SP-49 (cell line): Measurements from ENCODE around the genes CHRNE and PFN1.

- PRO-cap: no peak
These were observed at the start of gene CHRNE for GRCh38 chr17:4902804-4904041. Gene CHRNE (minus strand): TSS chr17:4903098.

DNA sequence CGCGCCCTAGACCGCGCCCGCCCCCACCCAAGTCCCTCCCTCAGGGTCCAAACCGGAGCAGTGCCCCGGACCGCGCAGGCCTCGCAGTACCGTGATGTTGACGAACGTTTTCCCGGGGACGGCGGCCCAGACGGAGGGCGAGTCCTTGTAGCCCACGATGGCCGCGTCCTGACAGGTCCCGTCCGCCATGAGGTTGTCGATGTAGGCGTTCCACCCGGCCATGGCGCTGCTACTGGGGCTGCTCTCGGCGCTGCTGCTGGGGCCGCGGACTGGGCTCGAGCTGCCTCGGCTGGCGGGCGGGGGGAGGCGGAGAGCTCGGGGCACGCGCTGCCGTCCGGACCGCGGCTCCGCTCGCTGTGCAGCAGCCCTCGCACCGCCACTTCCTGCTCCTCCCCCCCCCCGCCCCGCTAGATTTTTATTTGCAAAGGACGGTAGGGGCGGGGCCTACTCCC is at the start of gene PFN1:
TSS of gene PFN1 (minus strand) at position 358 of the 452 bp plus-strand sequence.
- PRO-cap: bidirectional peak, plus-strand start outside the sequence, minus-strand start at position 389 of the sequence

- PRO-cap: no peak
These were observed 579 bp downstream of the ENO3 start for GRCh38 chr17:4951462-4951934.

DNA sequence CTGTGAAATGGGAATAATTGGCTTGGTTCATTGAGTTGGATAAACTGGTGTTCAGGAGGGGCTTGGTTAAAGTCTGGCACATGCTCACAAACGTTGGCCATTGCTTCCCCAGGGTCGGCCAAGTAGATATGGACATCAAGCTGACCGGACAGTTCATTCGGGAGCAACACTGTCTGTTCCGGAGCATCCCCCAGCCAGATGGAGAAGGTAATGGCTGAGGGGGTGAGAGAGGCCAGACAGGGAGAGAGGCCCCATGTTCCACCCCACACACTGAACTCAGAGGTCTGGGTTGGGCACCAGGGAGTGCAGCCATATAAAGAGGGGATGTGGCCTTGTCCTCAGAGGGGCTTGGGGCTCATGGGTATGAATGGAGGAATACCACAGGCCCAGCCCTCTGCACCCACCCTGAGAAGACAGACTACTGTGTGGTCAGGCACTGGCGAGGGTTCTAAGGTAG is 16.9 kb downstream of the KIF1C start:
- PRO-cap: no peak

- PRO-cap: no peak
These were observed 13.0 kb downstream of the SLC52A1 start for GRCh38 chr17:5021954-5022801.

DNA sequence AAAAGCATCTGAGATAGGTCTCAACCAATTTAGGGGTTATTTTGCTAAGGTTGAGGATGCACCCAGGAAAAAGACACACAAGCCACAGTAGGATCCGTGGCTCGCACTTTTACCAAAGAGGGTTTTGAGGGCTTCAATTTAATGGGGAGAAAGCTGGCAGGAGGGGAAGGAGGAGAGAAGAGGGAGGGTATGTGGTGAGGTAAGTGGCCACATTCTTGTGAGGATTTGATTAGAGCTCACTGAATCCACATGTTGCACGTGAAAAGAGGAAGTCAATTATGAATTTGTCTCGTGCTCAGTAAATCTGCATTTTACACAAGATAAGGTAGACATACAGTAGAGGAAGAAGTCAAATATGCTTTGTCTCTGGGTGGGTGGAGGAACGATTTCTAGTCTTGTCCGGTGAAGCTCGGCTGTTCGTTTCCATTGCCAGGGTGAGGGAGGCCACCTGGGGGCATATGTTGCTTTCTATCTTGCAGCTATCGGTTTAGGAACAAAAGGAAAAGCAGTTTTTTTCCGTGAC is 876 bp downstream of the ZNF232 start:
- PRO-cap: unidirectional peak, plus-strand start at position 352 of the sequence

- PRO-cap: unidirectional peak, plus-strand start at chr17:5210325
These were observed 18.4 kb upstream of the ZNF594 start for GRCh38 chr17:5210023-5210469.

- PRO-cap: no peak
These were observed 20.3 kb upstream of the SCIMP start for GRCh38 chr17:5254882-5255515.

GRCh38 chr17:5331801-5332261 is 49.7 kb downstream of the RABEP1 start:
- PRO-cap: no peak

DNA sequence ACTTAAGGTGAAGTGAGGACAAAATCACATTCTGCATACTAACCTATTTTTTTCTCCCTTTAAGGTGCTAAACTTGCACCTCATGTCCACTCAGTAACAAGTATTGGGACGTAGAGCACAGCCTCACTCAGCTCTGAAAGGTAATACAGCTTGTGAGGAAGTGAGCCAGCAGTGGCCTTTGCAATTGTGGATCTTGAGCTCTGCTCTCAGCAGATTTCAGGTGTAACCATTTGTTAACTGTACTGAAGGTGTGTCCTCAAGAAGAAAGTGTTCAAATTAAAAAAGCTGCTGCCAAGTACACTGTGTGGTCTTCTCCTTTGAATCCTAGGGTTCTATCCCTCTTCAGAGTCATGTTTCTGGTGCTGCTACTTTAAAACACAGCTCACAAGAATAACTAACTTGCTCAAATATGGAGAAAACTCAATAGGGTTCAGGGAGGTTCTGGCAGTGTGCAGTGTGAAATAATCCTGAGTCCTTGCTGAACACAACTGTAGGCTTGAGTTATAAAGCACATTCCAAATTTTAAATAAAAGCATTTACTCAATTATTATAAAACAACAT is 33.9 kb downstream of the NUP88 start:
- PRO-cap: no peak

- PRO-cap: no peak
These were observed 120.2 kb downstream of the WSCD1 start for GRCh38 chr17:6190310-6190930.

- PRO-cap: no peak
These were observed 48.7 kb downstream of the PITPNM3 start for GRCh38 chr17:6507585-6508049.

DNA sequence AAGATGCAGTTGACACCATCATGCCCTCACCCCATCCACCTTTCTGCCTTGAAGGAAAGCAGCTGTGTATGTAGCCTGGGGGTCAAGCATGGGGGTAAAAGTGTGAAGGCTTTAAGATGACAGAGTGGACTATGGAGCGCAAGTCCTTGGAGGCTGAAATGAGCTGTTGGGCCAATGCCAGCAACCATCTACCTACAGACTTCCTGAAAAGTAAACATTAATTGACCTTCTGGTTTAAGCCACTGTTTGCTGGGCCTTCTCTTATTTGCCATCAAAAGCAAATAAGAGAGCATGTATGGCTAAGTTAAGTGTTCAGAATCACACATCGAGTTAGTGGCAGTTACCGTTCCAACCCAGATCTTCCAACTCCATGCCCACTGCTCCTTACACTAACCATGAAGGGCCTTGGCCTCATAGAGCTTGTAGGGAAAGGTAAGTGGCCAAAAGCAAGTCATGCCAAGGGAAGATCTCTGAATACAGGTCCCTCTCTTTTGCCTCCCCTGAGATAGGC is 30.0 kb downstream of the SLC13A5 start:
- PRO-cap: no peak

DNA sequence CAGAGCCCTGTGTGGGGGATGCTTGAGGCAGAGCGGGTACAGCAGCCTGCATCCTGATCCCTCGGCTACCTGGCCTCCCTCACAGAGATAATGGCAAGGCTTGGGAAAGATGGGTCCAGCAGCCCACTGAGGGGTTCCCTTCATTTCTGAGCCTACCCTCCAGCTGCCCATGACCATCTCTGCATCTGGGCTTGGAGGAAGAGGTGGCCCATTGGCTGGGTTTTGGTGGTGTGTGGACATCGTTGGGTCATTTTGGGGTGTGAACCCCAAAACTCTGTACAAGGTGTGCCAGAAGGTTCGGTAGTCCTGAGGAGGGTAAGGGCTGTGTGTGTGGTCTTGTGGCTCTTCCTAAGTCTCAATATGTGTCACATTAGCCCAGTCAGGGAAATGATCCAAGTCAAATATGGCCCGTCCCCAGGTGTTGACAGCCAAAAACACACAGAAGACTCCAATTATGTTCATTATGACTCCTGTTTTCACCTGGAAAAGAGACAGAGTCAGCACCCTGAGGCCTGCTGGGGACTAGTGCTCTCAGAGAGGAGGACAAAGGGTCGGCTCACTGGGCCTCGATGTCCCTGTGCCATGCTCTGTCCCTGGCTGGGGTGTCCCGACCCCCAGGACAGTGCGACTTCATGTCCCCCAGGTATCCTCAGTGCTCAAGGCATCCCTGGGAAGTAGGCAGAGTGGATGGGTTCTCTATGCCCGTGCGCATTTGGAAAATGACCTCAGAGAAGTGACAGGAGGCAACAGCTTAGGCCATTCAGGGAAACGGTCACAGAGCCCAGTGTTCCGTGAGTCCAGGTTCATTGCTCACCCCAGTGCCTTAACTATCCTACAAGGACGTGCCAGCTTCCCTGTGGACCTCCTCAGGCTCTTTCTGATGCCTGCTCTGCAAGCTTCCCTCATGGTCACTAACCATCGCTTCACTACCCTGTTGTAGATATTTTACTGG is 27.0 kb downstream of the SLC13A5 start:
- PRO-cap: no peak

DNA sequence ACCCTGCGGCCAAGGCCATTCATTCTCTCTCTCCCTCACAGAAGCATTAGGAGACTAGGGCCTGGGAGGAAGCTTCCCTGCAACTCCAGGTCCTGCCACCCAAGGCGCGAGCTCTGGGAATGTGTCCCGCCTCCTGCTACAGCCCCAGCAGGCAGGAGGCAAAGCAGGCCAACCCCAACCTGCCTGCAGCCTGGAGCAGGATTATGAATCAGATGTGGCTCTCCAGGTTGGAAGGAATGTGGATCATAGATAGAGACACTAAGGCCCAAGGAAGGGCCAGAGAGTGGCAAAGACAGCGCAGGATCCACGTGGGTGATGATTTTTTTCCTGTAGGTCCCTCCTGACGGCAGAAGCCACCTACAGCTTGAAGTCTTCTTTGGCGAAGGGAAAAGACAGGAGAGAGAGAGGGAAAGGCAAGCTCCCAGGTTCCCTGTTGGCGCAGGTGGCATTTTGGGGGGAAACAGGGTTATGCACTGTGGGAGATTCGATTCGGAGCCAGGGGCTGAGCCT is 694 bp downstream of the SLC13A5 start:
- PRO-cap: no peak

DNA sequence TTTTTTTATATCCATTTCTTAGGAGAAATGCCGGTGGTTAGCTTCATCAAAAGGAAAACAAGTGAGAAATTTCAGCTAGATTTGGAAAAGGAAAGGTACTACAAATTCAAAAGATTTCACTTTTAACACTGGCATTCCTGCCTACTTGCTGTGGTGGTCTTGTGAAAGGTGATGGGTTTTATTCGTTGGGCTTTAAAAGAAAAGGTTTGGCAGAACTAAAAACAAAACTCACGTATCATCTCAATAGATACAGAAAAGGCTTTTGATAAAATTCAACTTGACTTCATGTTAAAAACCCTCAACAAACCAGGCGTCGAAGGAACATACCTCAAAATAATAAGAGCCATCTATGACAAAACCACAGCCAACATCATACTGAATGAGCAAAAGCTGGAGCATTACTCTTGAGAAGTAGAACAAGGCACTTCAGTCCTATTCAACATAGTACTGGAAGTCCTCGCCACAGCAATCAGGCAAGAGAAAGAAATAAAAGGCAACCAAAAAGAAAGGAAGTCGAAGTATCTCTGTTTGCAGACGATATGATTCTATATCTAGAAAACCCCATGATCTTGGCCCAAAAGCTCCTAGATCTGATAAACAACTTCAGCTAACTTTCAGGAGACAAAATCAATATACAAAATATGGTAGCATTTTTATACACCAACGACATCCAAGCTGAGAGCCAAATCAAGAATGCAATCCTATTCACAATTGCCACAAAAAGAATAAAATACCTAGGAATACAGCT is 2.8 kb upstream of the FBXO39 start:
- PRO-cap: no peak

- PRO-cap: no peak
These were observed 1.2 kb downstream of the SLC16A11 start for GRCh38 chr17:7042545-7043268.

DNA sequence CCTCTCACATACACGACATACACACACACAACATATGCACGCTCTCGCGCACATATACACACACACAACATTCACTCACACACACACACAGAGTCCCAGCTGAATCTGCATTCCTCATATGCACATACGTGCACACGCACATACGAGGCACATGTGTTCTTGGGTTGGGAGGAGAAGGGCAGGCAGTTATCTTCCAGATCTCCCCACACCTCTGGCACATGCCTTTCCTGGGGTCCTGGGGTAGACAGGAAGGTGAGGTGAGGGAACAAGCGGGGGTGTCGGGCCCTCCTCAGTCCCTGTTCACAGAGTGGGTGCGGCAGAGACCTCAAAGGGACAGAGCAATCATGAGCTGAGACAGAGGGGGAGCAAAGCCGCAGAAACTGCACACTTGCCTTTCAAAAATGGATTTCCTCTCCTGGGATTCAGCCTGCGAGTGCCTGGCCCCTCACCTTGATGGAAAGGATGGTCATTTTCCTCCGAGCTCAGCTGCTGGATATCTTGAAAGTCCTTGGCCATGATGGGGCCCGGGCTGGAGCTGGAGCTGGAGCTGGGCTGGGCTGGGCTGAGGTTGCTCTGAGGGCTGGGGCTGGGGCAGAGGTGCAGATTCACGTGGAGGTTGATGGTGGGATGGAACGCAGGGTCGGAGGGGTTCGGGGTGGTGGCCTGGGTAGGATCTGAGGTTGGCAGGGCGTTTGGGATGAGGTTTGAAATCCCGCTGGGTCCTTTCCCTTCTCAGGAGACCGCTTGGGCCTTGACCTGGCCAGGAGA is 713 bp downstream of the ASGR2 start:
- PRO-cap: no peak

GRCh38 chr17:7139456-7139898 is 24.9 kb upstream of the ASGR2 start:
- PRO-cap: no peak

GRCh38 chr17:7261750-7262073 is 566 bp downstream of the CLDN7 start:
- PRO-cap: no peak